Metastatic Breast Carcinoma in the Ovary (tissue), 3 donors: ENCODE measurements around a stretch of chr4.

DNA sequence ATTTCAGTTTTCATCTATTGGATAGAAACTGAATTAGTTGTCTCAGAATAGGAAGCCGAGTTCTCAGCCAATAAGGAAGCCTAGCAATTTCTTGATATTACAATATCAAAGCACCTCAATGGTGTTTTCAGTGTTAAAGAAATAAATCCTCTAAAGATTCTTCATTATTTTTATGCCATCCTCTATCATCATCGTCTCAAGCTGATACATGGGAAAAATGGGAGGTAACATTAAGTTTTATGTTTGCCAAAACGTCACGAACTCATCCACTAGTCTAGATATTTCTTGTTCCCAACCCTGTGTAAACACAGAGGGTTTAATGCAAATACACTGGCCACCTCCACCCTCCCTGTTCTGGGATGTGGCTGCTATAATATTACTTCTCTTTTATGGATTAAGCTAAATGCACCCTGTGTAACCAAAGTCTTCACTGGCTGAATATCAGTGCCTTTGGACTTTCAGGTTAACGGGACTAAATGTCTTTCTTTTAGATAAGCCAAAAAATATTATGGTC is 103.7 kb upstream of the NOCT start:
- PRO-cap, 3 experiments, result no peak in any of the 3 experiments

DNA sequence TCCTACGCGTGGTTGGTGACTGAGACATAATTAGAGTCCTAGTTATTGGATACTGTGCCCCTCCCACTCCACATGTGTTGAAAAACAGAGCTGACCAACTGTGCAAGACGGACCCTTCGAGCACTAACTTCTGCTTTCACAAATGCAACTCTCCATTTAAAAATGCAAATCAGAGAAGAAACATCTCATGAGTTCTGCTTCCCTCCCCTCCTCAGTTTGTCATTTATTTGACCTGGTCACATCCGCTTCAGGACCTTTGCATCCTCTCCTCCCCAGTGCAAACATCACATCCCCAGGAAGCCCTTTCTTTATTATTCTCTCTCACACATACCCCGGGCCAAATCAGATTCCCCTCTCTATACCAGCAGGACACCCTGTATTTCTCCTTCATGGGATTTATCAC is 38.1 kb upstream of the NOCT start:
- PRO-cap, 3 experiments, result no peak in any of the 3 experiments

- PRO-cap, 3 experiments, result no peak in any of the 3 experiments
These were observed 8.1 kb upstream of the NOCT start for GRCh38 chr4:139007488-139007804.

DNA sequence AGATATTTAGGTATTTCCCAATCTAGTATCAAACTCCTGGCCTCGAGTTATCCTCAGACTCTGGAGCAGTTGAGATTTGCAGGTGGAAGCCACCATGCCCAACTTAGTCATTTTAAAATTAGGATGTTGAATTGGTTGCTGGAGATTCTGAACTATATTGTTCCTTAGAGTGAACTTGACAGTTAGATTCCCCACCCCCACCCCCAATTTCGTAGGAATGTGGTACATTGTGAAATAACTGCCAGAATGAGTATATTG is 2.2 kb downstream of the NOCT start:
- PRO-cap, 3 experiments, result no peak in any of the 3 experiments

DNA sequence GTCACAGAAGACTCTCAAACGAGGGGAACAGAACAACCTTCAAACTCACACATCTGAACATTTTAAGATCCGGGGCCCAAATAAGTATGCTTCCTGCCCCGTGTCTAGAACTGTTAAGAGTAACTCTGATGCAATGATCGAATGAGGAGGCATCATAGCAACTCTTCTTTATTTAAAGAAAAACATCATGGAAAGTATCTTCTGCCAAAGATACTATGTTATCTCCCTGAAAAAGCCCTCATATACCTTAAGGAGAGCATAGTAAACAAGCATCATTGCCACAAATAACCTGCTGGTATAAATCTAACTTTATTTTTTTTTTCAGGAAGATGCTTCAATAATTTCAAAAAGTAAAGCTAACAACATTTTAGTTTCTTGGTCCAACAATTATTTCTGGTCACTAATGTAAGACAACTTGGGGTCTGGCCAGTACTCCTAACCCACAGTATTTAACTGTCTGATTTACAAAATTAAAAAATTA is 68.2 kb downstream of the ELF2 start:
- PRO-cap, 3 experiments, result no peak in any of the 3 experiments

- PRO-cap, 3 experiments, result no peak in any of the 3 experiments
These were observed 22.4 kb downstream of the ELF2 start for GRCh38 chr4:139154573-139154991.

DNA sequence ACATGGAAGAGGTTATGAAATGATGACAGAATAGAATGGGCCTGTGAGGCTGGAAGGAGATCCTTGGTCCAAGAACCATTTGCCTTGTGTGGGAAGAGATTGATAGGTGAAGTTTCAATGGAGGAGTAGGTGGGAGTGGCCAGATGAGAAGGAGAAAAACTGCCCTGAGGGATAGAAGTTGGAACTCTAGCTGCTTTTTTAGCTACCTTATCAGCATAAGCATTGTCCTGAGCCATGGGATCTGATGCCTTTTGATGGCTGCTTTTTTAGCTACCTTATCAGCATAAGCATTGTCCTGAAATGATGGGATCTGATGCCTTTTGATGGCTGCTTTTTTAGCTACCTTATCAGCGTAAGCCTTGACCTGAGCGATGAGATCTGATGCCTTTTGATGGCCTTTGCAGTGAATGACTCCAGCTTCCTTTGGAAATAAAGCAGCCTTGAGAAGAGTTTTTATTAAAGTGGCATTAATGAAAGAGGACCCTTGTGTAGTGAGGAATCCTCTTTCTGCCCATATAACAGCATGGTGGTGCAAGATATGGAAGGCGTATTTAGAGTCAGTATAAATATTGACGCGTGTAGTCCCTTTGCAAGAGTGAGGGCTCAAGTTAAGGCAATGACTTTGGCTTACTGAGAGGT is 17.5 kb downstream of the ELF2 start:
- PRO-cap, 3 experiments, result no peak in any of the 3 experiments

DNA sequence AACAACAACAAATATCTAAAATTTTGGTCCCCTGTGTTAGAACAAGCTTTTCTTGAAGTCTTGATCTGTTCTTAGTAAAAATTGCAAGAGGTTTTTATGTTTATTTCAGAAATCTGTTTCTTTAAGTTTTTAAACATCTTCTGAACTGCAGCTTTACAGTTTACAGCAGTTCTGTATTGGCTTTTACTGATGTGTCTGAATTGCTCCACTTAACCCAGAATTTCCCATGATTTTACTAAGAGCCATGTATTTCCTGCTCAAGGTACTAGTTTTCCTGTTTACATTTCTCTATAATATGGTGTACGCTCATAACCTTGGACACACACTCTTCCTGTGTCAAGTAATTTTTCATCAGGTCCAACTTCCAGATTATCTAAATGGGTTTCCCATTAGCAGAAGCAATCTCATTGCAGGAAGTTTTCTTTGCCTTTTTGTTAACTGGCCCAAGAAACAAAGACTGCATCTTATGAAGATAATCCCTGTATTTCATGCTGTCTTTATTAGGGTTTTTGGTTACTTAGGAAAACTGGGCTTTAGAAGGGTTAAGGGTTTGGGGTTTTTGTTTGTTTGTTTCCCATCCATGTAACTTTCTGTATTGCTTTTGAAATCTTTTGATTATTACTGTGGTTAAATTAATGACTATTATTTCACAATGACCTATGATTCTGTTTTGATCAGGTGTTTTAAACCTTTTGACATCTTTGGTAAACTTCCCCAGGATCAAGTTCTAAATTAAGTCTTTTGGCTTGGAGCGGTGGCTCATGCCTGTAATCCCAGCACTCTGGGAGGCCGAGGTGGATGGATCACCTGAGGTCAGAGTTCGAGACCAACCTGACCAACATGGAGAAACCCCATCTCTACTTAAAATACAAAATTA is 12.1 kb downstream of the ELF2 start:
- PRO-cap, 3 experiments, result no peak in any of the 3 experiments

DNA sequence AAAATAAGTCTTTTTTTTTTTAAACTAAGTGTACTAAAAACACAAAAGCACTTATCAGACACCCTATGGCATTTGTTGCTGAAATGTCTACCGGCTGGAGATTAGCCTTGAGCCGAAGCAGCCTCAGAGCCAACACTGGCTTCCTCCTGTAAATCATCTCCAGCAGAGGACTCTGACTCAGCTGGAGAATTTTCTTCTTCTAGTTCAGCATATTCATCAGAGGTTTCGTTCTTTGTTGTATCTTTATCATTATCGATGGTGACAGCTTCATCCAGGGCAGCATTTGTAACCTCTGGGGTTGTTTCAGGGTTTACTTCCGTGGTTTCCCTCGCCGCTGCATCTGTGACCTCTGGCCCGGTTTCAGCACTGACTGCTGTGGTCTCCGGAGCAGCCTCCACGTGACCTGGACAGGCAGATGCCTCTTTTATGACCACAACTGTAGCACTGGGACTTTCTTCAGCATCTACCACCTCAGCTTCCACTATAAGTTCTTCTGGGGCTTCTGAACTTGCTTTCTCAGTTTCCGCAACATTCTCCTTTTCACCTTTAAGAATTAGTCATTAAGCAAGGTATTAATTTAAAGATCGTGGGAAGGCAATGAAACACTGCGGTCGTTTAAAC is 13.4 kb downstream of the MGARP start:
- PRO-cap, 3 experiments, result no peak in any of the 3 experiments

GRCh38 chr4:139409473-139410159 is 44.3 kb upstream of the RAB33B start:
- PRO-cap, 3 experiments, result no peak in any of the 3 experiments

GRCh38 chr4:139551056-139551521 is 4.9 kb downstream of the SETD7 start:
- PRO-cap, 3 experiments, result no peak in any of the 3 experiments

DNA sequence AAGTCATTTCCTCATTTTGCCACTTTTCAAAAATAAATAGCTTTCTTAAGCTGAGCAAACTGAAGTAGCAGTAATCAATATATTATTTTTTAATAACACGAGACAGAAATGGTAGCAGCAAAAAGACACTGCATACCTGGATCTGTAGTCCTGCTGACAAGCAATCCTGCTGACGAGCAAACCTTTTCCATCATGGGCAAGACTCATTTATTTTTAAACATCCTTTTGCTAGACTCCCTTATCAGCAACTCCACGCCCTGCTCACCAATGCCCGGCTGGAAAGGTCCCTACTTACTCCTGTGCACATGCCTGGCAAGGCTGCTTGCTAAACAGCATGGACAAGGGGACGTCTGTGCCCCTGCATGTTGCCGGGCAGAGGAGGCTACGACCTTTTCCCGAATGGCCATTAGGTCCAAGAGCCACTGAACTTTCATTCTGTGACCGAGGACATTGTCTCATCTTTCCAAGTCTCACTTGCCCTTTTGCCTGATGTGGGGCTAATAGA is 98.5 kb downstream of the MGST2 start:
- PRO-cap, 3 experiments, result no peak in any of the 3 experiments

GRCh38 chr4:139815505-139816824 is 150.3 kb downstream of the MGST2 start:
- PRO-cap, 3 experiments, result peak in 2 of 3 experiments; most common plus-strand start chr4:139816167 (in 1)

DNA sequence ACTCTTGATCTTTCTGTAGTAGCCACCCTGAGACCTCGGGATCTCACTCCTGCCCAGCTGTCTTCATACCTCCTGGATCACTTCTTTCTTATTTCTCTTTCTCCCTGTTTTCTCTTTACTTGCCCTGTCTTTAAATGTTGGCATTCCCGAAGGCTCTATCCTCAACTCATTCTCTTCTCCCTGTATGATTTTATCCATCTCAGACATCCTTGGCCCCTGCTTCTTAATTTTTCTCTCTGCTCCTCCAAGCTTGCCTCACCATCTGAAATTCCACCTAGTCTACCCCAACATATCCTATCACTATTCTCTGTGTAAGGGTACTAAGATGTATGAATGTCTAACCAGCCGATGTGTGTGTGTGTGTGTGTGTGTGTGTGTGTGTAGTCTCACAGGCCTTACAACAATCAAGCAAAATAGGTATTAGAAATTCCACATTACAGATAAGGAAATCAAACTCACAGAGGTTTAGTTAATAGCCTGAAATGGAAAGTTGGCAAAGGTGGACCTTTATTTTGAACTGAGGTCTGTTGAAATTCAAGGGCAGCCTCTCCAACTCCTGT is 195.6 kb downstream of the MGST2 start:
- PRO-cap, 3 experiments, result no peak in any of the 3 experiments

- PRO-cap, 3 experiments, result no peak in any of the 3 experiments
These were observed 219.8 kb downstream of the MAML3 start for GRCh38 chr4:139934078-139934786.

GRCh38 chr4:139986000-139986247 is 168.1 kb downstream of the MAML3 start:
- PRO-cap, 3 experiments, result no peak in any of the 3 experiments

DNA sequence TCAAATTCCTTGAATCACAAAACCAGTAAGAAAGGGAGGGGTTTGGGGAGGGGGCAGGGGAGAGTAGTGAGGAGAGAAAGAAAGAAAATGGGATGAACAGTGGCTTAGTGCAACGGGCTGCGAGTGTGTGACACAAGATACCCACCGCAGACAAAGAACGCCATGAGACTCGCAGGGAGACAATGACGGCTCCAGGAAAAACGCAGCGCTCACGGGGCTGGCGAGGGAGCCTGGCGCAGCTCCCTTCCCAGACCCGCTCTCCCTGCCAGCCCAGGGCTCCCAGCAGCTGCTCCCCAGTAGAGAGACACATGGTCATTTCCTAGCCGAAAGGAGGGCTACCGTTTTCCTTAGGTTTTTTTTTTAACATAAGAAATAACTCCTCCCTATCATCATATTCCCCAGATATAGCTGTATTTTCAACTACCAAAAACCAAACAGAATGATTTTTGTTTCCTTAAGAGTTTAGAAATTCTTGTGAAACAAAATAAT is 149.4 kb downstream of the MAML3 start:
- PRO-cap, 3 experiments, result peak in 2 of 3 experiments; most common plus-strand start position 153 of the sequence (in 1); most common minus-strand start position 152 of the sequence (in 1)

- PRO-cap, 3 experiments, result no peak in any of the 3 experiments
These were observed 141.3 kb downstream of the MAML3 start for GRCh38 chr4:140012354-140013420.

- PRO-cap, 3 experiments, result peak in 3 of 3 experiments; most common plus-strand start chr4:140049502 (in 3); most common minus-strand start chr4:140049459 (in 1)
These were observed 104.8 kb downstream of the MAML3 start for GRCh38 chr4:140048891-140049892.

GRCh38 chr4:140117324-140117688 is 36.7 kb downstream of the MAML3 start:
- PRO-cap, 3 experiments, result no peak in any of the 3 experiments